ENCODE measurements around a stretch of chr6.

DNA sequence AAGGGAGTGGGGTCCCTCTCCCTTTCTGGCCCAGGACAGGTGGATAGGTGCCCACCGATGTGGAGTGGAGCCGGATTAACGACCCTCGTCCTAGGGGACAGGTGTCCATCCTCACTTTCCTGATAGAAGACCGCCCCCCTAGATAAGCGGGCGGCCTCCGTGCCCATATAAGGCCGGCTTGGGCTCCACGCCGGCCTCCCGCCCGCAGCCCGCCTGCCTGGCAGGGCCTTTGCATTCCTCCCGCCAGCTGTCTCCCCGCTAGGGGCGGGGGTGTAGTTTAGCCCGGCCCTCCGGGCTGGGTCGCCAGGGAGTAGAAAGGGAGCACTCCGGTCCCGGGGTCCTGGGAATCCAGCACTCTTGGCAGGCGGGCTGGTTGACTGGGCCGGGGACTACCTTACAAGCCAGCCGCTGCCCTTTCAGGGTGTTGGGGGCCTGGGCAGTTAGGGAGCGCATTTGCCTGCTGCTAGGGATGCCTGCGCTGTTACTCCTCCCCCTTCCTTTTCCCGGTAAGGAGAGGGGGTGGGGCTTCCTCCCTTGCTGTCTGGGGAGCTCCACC is 3.2 kb downstream of the SRF start:
- PRO-cap, 5 experiments, result peak in 5 of 5 experiments; most common plus-strand start position 280 of the sequence (in 2); most common minus-strand start position 219 of the sequence (in 3)
- RAMPAGE, long total RNA, 2 experiments, result no peak in any of the 2 experiments
- RRBS, result 7% methylated on average over 20 of the region's 28 CpGs

DNA sequence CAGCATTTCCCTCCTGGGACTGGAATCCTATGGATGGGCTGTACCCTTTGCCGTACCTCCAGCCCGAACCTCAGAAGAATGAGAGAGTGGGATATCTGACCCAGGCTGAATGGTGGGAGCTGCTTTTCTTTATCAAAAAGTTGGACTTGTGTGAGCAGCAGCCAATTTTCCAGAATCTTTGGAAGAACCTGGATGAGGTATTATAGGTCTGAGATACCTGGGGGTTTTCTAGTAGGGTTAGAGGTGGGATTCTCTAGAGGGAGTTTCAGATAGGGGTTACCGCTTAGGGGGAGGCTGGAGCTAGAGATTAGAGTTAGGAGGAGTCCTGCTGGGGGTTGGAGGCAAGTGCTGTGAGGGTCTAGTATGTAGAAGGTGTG is 5.2 kb downstream of the CUL9 start:
- PRO-cap, 5 experiments, result no peak in any of the 5 experiments
- RAMPAGE, long total RNA, 2 experiments, result no peak in any of the 2 experiments
- RRBS, result no CpG with 5 or more reads among the region's 3 CpGs

DNA sequence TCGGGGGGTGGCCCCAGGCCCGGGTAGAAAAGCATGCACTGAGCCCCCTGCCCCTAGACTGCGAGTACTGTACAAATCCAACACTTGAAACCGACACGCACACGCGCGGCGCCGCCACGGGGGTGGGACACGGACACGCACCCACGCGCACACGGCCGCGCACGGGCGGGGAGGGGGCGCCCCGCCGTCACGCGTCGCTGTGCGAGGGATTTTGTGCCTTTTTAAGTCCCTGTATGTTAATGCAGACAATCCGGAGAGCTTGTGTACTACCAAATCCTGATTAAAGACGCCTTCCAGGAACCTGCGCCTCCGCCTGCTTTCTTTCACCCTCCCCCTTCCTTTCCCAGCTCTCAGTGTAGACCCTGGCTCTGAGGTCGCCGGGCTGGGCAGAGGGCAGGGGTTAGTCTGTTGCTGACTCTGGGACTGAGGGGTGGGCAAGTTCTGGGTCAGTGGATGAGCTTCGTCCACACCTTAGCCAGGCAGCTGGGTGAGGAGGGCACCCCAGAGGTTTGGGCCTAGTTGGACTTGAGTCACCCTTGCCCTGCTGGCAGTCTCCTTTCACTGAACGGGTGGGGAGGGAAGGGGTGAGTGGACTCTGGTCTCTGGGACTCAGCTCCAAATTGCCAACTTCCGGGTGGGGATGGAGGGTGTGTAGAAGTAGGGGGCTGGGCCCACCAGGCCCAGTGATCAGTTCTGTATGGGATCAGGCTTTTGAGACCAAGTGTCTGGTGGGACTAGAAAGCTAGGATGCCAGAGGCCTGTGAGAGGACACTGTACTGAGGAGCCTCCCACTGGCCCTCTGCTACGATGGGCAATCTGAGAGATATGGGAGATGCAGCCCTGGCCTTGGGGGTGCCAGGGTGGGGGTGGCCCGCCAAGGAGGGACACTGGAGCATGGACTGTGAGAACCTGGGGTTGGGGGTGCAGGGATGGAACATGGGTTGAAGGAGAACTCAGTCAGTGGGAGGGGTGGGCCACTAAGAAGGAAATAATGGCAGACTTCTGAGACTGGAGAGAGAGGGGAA is 21.4 kb upstream of the SLC22A7 start:
- PRO-cap, 5 experiments, result peak in 1 of 5 experiments; most common plus-strand start position 654 of the sequence (in 1); most common minus-strand start position 511 of the sequence (in 1)
- RAMPAGE, long total RNA, 2 experiments, result no peak in any of the 2 experiments
- RRBS, result 22% methylated on average over 3 of the region's 38 CpGs

DNA sequence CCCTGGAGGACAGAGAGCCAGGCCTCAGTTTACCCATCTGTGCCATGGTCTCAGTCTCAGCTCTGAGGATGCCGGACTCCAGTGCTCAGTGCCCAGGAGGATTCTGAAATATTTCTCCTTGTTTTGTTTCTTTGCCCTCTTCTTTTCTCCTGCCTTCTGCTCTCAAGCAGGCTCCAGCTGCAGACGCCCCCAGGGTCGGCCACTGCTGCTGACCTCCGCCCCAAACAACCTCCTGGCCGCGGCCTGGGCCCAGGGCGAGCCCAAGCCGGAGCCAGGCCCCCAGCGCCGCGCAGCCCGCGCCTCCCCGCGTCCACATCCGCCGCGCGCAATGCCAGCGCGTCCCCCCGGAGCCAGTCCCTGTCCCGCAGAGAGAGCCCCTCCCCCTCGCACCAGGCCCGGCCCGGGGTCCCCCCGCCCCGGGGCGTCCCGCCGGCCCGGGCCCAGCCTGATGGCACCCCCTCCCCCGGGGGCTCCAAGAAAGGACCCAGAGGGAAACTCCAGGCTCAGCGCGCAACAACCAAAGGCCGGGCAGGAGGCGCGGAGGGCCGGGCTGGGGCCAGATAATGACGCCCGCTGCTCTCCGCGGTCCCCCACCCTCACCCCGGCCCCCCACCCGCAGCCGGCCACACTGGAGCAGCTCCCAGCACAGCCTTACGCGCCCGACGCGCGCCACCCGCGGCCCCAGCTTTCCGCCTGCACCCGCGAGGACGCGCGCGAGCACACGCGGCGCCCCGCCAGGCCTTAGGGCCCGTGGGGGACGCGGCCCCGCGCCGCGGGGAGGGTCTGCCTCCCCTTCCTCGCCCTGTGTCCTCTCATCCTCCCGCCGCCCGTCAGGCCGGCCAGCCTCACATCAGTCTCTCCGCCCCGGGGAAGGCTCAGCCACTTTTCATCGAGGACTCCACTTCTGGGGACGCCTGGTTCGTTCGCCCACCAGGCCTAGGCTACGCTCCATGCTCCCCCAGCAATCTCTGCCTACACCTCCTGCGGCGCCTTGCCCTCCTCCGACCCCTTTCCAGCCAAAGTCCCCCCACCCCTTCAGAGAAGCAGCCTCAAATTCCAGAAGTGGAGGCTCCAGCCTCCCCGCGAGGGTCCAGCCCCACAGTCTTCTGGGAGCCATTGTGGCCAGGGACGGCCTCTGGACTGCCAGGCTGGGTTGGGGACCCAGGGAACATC is 12.9 kb upstream of the SLC22A7 start:
- PRO-cap, 5 experiments, result no peak in any of the 5 experiments
- RAMPAGE, long total RNA, 2 experiments, result no peak in any of the 2 experiments
- RRBS, result 23% methylated on average over 26 of the region's 90 CpGs

GRCh38 chr6:43383546-43384256 is 14.3 kb upstream of the ZNF318 start:
- PRO-cap, 5 experiments, result peak in 3 of 5 experiments; most common plus-strand start chr6:43383968 (in 3)
- RAMPAGE, long total RNA, 2 experiments, result no peak in any of the 2 experiments
- RRBS, result no CpG with 5 or more reads among the region's 7 CpGs

GRCh38 chr6:43428574-43429358 is 1.4 kb downstream of the ABCC10 start:
- PRO-cap, 5 experiments, result no peak in any of the 5 experiments
- RAMPAGE, long total RNA, 2 experiments, result no peak in any of the 2 experiments
- RRBS, result no CpG with 5 or more reads among the region's 5 CpGs

DNA sequence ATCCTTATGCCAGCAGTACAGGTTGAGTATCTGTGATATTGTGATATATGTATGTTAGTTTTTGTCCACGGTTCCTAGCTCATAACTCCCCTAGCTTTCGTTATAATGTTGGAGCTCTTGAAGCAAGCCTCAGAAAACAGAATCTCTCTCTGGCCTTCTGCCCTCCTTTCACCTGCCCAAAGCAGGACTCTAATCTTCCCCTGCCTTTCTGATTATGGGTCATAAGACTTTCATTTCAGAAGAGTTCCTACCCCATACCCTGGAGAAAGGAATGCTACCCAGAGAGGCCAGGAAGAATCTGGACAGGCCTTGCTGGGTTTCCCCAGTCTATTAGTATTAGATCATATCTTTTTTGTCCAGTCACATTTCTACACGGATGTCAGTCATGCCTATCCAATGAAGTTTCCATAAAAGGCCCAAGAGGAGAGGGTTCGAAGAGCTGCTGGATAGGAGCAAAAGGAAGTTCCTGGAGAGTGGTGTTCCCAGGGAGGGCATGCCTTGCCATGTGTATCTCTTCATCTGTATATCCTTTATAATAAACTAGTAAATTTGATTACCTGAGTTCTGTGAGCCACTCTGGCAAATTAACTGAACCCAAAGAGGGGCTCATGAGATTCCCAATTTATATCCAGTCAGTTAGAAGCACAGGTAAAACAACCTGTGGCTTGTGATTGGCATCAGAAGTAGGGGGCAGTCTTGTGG is 3.2 kb downstream of the POLH start:
- PRO-cap, 5 experiments, result no peak in any of the 5 experiments
- RAMPAGE, long total RNA, 2 experiments, result no peak in any of the 2 experiments
- RRBS, result no CpG with 5 or more reads among the region's 4 CpGs

DNA sequence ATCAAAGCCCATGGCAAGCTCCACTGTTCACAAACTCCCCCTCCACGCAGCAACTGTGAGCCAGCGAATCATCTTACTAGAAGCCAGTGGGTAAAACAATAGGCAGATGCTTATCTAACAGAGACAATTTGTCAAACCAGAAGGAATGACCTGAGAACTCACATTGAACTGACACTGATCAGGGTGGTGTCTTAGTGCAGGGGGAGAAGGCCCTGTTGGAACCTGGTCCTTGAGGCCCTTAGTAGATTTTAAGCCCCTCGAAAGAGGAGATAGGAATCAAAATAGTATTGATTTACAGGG is 4.5 kb downstream of the MRPS18A start:
- PRO-cap, 5 experiments, result no peak in any of the 5 experiments
- RAMPAGE, long total RNA, 2 experiments, result no peak in any of the 2 experiments
- RRBS, result no CpG with 5 or more reads among the region's 3 CpGs

- PRO-cap, 5 experiments, result no peak in any of the 5 experiments
- RAMPAGE, long total RNA, 2 experiments, result no peak in any of the 2 experiments
- RRBS, result no CpG with 5 or more reads among the region's 20 CpGs
Observed at GRCh38 chr6:43717550-43718294, 30.1 kb upstream of the MRPS18A start.

- PRO-cap, 5 experiments, result no peak in any of the 5 experiments
- RAMPAGE, long total RNA, 2 experiments, result no peak in any of the 2 experiments
- RRBS, result 91% methylated on average over 4 of the region's 15 CpGs
Observed at GRCh38 chr6:43718361-43719166, 31.0 kb upstream of the MRPS18A start.

DNA sequence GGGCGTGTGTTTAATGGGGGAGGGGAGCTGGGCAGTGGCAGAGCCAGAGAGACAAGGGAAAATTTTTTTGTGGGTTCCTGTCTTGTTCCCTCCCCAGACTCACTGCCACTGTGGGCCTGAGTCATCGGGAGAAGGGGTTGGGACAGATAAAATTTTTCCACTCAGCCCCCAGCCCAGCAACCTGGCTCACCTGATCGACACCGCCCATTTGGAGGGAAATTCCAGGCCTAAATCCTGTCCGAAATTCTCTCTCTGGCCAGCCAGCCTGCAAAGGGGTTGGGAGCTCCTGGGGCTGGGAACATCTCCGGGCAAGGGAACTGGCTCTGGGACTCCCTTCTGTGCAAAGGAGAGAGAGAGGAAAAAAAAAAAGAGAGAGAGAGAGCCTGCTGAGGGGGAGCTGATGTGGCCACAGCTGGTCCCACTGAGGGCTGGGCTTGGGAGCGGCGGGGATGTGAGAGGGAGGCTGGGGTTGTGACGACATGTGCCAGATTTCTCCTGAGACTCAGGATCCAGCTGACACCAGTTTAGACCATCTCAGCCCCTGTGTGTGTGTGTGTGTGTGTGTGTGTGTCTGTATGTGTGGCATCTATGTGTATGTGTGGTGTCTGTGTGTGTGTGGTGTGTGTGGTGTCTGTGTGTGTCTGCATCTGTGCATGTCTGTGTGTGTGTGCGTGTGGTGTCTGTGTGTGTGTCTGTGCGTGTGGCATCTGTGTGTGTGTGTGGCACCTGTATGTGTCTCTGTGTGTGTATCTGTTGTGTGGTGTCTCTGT is 32.3 kb upstream of the VEGFA start:
- PRO-cap, 5 experiments, result no peak in any of the 5 experiments
- RAMPAGE, long total RNA, 2 experiments, result no peak in any of the 2 experiments
- RRBS, result no CpG with 5 or more reads among the region's 11 CpGs

GRCh38 chr6:43785562-43785875 is 15.5 kb downstream of the VEGFA start:
- PRO-cap, 5 experiments, result no peak in any of the 5 experiments
- RAMPAGE, long total RNA, 2 experiments, result no peak in any of the 2 experiments
- RRBS, result no CpG with 5 or more reads among the region's 3 CpGs

- PRO-cap, 5 experiments, result peak in 3 of 5 experiments; most common minus-strand start chr6:44003515 (in 2)
- RAMPAGE, long total RNA, 2 experiments, result no peak in any of the 2 experiments
- RRBS, result no CpG with 5 or more reads among the region's 18 CpGs
Observed at GRCh38 chr6:44003230-44003825, 123.9 kb downstream of the MRPL14 start.

DNA sequence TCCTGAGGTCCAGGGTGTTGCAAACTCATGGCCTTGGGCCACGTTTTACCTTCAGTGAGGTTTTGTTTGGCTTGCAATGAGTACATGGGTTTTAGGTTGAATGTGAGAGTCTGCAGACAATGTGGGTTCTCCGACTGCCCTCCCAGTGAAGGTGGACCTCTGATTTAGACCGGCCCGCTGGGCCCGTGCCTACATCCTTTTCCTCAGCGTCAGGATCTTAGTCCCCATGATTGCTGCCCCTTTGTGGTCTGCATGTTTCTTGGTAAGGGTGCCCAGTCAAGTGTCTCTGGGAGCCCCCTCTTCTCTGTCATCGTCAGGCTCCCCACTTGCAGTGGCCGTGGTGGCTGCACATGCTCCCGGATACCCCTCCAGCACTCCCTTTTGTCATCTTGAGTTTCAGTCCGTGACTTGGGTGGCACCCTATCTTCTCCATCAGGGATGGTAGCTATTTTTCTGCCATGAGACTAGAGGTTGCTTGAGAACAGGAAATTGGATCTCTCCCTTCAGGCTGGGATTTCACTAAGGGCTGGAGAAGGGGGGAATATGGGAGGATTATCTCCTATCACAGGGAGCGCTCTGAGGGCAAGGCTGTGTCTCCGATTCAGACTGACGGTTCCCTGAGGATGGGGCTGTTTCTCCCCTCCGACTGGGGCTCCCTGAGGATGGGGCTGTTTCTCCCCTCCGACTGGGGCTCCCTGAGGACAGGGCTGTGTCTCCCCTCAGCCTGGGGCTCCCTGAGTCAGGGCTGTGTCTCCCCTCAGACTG is 123.2 kb downstream of the MRPL14 start:
- PRO-cap, 5 experiments, result no peak in any of the 5 experiments
- RAMPAGE, long total RNA, 2 experiments, result no peak in any of the 2 experiments
- RRBS, result no CpG with 5 or more reads among the region's 15 CpGs

GRCh38 chr6:44038155-44038574 is 89.1 kb downstream of the MRPL14 start:
- PRO-cap, 5 experiments, result no peak in any of the 5 experiments
- RAMPAGE, long total RNA, 2 experiments, result no peak in any of the 2 experiments
- RRBS, result no CpG with 5 or more reads among the region's 7 CpGs

DNA sequence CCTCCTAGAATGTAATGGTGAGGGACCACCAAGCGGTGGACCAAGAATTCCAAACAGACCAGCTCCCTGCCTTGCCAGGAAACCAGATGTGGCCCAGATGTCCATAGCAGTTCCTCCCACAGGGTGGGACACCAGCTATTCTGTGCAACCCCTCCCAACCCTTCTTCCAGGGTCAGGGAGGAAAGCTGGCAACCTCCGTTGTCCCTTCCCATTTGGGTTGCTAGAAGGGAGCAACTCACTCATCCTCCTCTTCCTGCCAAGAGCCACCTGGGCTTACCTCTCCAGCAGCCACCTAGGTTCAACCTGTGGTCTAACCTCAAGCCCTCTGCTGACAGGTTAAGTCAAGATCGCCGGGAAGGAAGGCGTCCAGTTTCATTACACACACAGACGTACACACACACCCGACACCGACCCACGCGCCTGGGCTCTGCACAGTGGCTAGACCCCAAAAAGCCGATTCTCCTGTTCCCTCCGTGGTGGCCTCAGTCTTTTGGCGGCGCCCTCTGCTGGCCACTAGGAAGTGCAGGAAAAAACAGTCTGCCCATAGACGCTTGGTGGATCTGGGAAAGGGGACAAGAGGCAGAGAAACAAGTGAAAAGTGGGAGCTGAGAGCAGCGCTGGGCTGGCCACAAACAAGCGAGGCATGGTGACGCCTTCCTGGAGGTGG is 52.9 kb downstream of the MRPL14 start:
- PRO-cap, 5 experiments, result no peak in any of the 5 experiments
- RAMPAGE, long total RNA, 2 experiments, result no peak in any of the 2 experiments
- RRBS, result no CpG with 5 or more reads among the region's 18 CpGs

DNA sequence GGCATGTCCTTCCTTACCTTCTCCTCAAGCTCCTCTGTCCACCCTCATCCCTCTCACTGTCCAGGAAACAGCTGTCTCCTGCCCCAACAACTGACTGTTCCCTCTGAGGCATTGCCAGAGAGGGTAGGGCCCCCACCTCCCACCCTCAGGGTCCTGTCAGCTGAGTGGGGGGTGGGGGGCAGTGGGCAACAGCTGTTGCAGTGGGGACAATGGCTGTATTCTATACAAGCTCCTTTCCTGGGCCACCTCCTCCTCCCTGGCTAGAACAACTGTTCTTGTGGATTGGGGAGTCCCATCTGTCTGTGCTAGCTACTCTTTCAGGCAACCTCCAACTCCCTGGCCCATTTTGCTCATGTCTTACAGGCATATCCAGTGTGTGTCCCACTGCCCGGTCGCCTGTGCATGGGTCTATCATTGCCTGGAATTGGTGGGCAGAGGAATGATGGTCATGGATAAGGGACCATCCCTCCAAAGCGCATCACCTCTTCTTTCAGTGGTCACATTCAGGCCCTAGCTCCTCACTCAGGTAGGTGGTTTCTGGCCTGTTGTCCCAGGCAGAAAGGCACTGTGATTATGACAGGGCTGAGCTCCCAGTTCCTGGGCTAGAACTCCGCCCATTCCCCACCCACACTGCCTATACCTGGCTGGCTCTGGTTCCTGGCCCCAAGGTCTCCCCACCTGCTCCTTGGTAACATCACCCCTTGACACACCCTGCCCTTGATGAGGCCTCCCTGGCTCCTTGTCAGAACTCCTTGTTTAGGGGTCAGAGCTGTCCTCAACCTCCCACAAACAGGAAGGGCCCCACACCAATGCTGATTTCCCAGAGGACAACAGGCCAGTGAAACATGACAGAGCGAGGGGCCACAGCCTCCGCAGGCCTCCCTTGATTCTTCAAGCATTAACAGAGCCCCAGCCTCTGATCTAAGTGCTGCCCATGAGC is 15.8 kb upstream of the MYMX start:
- PRO-cap, 5 experiments, result no peak in any of the 5 experiments
- RAMPAGE, long total RNA, 2 experiments, result no peak in any of the 2 experiments
- RRBS, result no CpG with 5 or more reads among the region's 6 CpGs

GRCh38 chr6:44202356-44202989 is 14.3 kb upstream of the MYMX start:
- PRO-cap, 5 experiments, result no peak in any of the 5 experiments
- RAMPAGE, long total RNA, 2 experiments, result no peak in any of the 2 experiments
- RRBS, result no CpG with 5 or more reads among the region's 5 CpGs

- PRO-cap, 5 experiments, result no peak in any of the 5 experiments
- RAMPAGE, long total RNA, 2 experiments, result no peak in any of the 2 experiments
- RRBS, result no CpG with 5 or more reads among the region's 1 CpG
Observed at GRCh38 chr6:44222176-44222478, 1.3 kb upstream of the SLC29A1 start.

- PRO-cap, 5 experiments, result no peak in any of the 5 experiments
- RAMPAGE, long total RNA, 2 experiments, result no peak in any of the 2 experiments
- RRBS, result no CpG with 5 or more reads among the region's 15 CpGs
Observed at GRCh38 chr6:44254252-44255239, 2.8 kb downstream of the SLC35B2 start.